Renal cortical epithelial cell (primary cell): ENCODE measurements around the genes TC2N and ATXN3.

DNA sequence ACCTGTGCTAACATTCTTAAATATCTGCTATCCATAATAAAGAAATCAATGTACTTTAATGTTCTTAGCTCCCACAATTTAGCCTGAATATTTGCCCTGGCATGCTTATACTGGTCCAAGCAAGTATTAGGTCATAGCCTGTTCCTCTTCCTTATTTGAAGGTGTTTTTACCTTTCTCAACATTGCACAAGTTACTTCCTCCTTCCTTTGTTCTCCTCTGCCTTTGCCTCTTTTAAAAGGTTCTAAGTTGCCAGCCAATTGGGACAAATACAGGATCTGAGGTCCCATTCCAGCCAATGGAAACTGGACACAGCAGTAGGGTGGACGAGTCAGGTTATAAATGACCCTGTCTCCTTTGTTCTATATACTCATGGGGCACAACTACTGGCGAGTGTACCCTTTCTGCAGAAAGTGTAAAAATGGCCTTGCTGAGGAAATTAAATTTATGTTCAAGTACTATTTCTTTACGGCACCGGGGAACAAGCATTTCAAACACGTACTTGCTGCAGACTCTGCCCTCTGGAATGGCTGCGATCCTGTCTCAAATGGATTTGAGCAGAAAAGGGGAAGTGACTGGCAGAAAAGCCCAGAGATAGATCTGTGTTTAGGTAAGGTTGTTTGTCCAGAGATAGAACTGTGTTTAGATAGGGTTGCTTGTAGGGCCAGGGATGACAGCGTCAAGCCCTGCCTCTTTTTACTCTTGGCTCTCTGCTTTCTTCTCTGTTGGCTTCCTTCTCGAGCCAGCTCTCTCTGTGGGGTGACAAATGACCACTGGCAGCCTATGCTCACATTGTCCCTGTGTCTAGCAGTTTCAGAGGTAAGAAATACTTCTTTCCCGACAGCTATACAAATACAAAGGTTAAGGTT, 11.2 kb downstream of the DGLUCY start:
- RRBS = no CpG with 5 or more reads among the region's 9 CpGs

DNA sequence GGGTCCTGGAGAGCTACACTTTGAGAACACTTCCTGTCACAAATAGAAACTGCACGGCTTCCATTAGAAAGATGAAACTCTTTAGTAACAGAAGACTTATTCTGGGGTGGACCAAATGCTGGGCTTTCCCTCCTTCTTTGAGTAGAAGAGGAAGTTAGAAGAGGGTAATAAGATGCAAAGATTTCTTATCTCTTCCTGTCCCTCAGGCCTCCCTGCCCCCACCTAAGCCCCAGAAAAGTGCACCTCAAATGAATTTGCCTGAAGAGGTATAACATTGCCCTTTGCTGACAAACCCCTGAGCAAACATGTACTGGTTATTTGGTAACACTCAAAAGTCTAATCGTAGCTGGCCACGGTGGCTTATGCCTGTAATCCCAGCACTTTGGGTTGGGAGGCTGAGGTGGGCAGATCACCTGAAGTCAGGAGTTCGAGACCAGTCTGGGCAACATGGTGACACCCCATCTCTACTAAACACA, 28.5 kb downstream of the DGLUCY start:
- RRBS = no CpG with 5 or more reads among the region's 4 CpGs

DNA sequence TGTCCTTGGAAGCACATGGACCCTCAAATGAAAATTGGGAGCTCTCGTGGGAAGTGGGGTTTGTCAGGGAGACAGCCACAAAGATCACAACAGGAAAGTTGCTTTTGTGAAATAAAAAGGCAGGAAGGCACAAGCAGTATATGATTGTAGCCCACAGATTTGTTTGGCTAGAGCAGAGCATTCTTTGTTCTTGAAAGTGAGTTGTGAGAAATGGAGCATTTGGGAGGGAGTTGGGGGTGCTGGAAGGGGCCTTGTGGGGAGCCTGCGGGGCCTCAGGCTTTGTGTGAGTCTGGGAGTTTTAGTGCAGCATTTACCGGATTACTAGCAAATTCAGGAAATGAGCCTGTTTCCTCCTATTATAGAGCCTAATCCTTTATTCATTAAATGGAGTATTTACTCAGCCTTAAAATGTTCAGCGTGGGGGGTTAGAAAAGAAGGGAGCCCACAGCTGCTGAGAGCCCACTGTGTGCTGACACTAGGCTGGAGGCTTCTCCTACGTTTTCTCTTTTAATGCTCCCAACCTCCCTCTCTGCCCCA, 30.9 kb downstream of the DGLUCY start:
- RRBS = no CpG with 5 or more reads among the region's 5 CpGs

DNA sequence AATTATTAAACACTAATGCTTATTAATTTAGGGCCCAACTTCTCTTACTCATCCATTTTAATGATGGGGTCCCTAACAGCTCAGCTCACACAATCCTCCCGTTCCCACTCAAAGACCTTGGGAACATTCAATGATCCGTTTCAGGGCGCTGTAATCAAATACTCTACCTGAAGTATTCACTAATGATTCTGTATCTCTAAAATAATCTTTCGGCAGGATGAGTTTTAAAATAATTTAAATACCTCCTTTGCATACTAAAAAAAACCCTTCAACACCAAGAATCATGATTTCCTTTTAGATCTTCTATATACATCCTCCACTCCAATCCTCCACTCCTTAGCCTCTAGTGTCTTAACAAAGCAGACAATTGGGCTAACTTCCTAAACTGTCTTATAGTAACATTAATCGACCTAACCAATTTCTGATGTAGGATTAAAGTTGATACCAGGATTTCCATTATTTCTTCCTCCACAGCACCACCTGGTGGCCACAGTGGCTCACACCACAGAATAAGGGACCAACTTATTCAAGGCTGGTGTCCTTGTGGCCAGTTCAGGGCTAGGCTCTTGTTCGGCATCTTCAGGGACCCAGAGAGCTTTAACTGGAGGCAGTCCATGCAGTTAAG, 41.8 kb upstream of the GPR68 start:
- RRBS = no CpG with 5 or more reads among the region's 6 CpGs

GRCh38 chr14:91317471-91318123, 73.1 kb upstream of the GPR68 start:
- RRBS = no CpG with 5 or more reads among the region's 18 CpGs

DNA sequence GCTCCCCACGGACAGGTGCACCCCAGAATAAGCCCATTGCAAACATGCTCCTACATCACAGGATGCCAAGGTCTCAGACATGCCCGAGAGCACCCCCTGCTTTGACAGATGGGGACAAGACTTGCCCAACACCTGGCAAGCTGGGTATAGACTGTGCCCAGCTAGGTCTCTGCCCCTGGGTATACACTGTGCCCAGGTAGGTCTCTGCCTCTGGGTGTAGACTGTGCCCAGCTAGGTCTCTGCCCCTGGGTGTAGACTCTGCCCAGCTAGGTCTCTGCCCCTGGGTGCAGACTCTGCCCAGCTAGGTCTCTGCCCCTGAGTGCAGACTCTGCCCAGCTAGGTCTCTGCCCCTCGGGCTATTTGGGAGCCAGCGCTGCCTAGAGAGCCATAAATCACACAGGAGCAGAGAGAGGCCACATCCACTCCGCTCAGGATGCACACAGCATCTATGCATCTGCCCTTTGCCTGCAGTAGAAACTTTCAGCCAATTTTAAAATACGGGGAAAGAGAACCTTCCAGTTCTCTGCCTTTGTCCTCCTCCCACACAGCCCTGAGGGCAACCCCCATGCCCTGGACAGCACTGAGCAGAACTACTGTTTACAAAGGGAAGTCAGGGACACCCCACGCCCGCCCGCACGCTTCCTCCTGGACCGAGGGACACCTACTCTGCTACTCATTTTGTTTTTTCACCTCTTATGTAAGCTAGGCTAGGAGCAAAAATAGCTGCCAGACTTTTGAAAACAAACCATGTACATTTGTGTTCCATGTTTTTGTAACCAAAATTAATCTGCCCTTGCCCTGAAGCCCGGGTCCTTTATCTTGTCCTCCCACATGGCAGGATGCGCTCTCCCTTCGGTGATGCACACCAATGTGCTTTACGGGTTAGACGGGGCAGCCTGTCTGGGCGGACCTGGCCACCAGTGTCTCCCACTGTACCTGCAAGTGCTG, 85.6 kb downstream of the CCDC88C start:
- RRBS = no CpG with 5 or more reads among the region's 17 CpGs

DNA sequence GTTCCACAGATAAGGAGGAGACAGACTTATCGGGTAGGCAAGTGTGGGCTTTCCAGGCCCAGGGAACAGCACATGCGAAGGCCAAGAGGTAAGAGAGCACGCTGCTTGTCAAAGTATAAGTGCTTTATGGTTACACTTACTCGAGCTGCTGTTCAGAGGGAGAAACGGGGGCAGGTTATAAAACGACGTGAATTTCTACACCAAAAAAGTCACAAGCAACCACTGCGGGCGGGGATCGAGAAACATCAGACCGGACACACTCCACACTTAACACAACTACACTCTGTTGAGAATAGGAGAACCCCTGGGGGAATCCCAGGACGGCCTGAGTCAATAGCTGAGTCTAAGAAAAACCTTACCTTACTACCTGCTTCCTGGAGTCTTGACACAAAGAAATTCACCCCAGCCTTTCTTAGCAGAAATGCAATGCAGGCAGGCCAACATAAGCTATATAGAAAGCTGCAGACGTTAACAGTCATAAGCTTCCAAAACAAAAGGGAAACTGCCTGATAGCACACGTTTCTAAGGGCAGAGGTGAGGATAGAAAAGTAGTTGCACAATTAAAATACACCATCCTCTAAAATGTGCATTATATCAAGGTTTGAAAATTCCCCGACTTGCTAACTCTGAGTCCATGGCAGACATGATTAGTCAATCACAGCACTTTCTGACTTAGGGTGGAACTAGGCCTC, 68.2 kb downstream of the CCDC88C start:
- RRBS = no CpG with 5 or more reads among the region's 15 CpGs

- RRBS = no CpG with 5 or more reads among the region's 4 CpGs
Observed at GRCh38 chr14:91378323-91378560, 39.4 kb downstream of the CCDC88C start.

DNA sequence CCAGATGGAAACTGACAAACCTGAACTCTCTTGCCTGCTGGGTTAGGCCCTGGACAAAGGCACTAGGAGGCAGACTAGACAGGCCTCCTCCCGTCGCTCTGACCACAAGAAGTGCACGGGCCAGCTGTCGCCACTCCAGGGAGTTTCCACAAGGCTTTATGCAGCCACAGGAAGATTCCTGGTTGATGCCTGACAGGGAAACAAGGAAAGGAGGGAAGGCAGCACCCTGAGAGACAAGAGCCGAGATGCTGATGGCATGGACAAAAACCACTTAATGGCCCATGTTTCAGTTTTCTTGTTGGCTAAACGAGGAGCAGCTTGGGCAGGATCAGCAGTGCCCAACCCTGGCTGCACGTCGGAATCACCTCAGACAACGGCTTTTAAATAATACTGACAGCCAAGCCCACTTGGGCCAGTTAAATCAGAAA, 30.1 kb downstream of the CCDC88C start:
- RRBS = no CpG with 5 or more reads among the region's 9 CpGs

DNA sequence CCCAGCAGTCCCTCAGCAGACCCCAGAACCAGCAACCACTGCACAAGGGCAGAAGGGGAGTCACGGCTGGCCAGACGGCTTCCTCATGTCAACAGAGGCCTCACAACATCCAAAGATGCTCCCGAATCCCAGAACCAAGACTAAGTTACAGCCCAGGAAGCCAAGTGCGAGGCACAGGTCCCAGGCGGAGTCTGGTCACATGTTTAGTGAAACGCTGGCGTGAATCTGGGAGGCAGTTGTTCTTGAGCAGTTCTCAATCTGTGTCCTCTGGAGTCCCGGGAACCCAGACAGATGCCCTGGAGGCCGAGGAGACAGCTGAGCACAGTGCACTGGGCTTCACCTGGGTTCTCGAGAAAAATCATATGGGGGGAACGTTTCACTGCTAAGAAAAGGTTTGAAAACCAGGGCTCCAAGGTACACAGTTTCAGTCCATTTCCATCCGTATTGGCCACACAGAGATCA, 10.3 kb downstream of the CCDC88C start:
- RRBS = no CpG with 5 or more reads among the region's 12 CpGs

- RRBS = no CpG with 5 or more reads among the region's 3 CpGs
Observed at GRCh38 chr14:91755448-91755957, 23.6 kb upstream of the CATSPERB start.

DNA sequence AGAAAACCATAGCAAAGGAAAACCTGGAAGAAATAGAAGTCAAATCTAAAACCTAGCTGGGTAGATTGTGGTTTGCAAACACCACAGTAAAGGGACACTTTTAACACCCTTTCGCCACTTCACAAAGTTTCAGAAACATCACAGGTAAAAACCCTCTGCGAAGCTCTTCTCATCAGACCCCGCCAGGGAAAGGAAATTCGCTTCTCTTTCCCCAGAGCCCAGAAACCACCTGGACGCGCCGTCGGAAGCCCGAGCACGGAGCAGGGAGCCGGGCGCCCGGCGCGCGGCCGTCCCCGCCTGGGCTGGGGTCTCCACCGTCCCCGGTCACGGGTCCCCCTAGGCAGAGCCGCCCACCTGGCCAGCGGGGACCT, 31.7 kb downstream of the TC2N start:
- RRBS = 3% methylated on average over 8 of the region's 23 CpGs

GRCh38 chr14:91867332-91867969, at the start of gene TC2N:
Gene TC2N, minus strand, starts transcription at chr14:91867536.
- RRBS = no CpG with 5 or more reads among the region's 7 CpGs

DNA sequence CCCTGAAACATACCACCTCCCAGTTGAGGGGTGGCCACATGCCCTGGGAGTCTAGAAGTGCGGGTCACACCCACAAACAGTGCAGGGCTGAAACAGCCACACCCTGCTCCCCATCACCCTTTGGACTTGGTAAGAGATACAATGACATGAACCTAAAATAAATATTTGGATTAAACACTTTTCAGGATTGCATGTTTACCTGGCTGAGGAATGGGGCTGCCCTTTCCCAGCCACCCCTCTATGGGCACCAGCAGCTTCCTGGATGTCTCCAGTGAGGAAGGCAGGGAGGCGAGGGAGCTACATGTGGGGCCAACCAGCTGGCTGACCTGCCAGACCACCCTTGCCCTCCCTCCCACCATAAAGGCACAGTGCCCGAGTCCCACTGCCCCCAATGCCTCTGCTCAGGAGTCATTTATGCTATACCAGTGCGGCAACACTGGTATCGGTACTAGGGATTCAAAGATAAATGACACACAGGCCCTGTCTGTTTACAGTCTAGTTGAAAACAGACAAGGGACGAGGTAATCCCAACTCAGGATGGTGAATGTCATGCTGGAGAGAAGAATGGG, 39.2 kb upstream of the TC2N start:
- RRBS = no CpG with 5 or more reads among the region's 6 CpGs

DNA sequence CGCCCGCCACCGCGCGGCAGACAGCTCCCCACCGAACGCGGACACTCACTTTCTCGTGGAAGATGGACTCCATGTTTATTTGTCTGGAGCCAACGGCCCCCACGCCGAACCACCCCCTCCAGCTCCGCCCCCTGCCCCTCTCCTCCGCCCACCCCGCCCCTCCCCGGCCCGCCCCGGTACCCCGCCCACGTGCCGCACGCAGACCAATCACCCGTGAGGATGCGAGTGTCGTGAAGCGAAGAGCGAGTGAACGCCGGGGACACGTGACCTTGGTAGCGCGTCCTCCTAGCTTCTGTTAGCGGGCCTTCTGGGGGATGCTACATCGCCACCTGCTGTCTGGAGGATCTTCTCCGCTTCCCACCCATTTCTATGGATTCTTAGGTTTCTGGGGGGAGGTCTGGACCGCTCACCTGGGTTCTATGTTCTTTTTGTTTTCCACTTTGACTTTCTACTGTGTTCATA, at the start of gene ATXN3:
Gene ATXN3, minus strand, starts transcription at position 103 of the 462 bp plus-strand sequence.
- RRBS = 1% methylated on average over 11 of the region's 36 CpGs

GRCh38 chr14:92128678-92129145, 6.9 kb downstream of the CPSF2 start:
- RRBS = no CpG with 5 or more reads among the region's 3 CpGs

DNA sequence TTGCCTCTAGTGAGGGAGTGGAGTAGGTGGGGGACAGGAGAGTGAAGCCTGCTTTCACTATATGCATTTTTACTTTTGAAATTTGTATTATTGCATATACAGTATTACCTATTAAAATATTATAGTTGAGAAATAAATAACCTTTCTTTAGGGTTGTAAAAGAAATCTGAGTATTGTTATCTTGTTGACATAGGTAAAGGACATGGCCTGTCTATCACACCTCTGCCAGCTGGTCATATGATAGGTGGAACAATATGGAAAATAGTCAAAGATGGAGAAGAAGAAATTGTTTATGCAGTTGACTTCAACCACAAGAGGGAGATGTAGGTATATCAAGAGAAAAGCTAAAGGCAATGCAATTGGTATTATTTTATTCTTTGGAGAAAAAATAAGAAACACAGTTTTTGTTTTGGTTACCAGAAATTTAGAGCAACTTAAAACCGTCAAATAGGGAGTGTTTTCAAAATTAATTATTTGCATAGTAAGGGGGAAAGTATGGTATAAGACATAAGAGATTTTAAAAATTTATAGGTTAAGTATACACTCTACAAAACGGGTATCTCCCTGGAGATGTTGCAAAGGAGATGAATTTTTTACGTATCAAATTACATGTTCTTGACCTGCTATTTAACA, 13.5 kb downstream of the CPSF2 start:
- RRBS = no CpG with 5 or more reads among the region's 3 CpGs

DNA sequence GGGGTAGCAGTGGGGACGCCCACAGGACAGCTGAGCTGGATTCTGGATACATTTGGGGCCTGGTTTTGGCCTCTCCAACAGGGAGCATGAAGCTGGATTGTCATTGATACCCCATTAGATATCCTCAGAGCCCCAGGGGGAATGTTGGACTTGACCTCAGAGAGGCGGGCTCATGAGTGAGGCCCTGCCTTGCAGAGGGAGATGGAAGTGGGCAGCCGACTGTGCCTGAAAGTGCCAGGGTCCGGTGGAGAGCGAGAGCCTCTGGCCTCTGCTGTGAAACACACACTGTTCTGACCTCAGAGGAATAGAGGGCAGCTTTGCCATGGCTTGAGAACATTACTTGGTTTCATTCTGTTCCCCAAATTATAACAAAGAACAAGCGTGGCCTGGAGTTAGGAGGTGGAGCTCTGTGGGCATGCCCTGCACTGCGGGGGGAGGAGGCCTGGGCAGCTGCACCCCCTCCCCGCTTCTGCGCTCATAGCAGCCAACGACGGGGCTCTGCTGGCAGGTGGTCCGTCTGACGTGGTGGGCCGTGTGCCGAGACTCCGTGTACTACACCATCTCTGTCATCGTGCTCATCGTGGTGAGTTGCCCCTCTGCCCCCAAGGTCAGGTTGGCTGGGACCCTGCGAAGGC, 70.6 kb upstream of the RIN3 start:
- RRBS = no CpG with 5 or more reads among the region's 19 CpGs

DNA sequence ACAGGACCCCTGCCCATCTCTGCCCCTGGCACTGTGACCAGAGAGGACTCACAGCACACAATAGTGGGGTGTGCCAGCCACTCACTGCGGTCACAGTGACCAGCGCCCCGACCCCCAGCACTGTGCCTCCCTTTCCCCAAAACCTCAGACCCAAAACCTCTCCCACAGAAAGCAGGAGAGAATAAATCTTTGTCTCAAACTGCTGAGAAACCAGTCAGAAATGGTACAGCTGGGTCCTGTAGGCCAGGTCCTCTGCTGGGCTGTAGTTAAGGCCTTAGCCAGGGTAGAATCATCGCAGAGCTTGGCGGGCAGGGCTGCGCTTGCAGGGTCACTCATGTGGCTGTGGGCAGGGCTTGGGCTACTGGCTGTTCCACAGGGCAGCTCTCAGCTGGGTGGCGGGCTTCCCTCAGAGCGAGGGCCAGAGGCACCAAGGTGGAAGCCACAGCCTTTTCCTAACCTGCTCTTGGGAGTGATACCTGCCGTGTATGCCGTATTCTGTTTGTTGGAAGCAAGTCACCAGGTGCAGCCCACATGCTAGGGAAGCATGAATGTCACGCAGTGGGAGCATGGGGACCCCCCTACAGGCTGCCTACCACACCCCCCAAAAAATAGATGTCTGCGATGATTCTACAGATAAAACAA, 69.9 kb upstream of the RIN3 start:
- RRBS = no CpG with 5 or more reads among the region's 12 CpGs

DNA sequence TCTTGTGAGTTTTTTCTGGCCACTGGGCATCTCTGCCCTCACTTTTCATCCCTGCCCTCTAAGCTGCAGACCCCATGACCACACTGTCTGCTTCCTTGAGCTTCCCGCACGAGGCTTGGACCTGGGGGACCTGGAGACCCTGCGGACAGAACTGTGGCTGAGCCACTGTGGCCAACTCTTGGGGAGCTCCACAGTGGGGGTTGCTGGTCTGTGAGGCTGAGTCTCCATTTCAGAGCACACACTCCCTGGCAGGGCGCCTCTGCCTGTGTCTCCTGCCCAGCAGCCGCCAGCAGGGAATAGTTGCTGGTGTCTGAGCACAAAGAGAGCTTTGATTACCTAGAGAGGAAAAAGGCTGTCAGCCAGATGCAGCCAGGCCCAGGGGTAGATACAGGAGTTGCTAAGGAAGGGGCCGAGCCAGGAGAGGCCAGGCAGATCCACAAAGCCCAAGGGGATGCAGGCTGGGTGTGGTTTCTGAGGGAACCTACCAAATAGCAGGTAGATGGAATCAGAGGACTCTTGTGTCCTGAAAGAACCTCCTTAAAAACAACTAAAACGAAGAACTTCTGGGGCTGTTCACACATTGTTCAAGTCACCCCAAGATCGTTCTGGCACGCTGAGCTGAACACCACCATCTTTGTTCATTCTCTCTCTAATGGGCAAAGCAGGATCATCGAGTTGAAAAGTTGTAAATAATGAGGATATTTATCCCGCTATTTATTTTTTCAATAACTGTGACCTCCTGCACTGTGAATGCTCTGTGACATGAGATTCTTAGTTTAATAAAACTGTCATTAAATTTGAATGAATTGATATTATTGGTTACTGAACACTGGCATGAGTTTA, 12.8 kb upstream of the RIN3 start:
- RRBS = no CpG with 5 or more reads among the region's 11 CpGs